Mammary epithelial cell (primary cell): ENCODE data around the gene MYBBP1A.

DNA sequence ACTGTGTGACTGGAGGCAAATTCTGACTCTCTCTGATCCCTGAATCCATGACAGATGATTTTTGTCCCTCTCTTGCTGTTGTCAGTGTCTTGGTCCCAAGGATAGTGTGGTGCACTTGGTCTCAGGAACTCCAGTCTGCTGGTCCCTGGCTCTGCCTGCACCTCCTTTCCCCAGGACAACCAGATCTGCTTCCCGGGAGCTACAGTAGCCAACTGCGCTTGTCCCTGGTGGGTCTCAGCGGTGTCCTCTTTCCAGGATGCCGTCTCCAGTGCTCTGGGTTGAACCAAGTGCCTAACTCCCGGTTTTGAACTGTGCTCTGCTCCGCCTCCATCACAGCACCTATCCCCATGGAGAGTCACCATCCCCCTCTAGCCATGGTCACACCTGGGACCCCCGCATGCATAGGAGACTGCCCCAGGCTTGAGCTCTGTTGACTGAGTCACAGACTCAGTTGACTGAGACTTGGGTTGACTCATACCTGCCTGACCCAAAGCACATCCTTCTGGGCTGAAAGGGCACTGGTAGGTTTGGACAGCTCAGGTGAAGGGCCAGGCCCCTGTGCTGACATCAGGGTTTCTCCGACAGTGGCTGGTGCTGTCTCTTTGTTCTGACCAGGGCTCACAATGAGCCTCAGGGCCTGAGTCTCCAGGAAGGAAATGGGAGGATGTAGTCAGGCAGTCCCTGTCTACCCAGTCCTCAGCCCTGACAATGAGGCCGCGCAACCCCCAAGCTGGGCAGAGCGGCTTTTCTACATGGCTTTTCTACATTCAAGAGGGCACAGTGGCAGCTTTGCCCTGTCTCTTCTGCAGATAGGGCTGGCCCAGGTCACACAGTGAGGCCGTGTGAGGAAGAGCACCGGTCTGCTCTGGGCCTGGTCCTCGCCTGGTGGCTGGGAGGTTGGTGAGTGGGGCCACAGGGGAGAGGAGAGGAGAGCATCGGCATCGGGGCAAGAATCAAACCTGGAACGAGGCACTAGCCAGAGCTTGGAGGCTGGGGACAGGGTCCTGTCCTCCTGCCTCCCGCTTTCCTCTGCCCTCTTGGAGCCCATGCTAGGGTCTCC, 6.5 kb downstream of the SPNS2 start:
- CAGE, long polyA plus RNA: no peak
- RRBS: 78% methylated on average over 1 of the region's 18 CpGs

- CAGE, long polyA plus RNA: no peak
- RRBS: 86% methylated on average over 2 of the region's 43 CpGs
Measured at GRCh38 chr17:4532909-4533939, 22.0 kb downstream of the MYBBP1A start.

- CAGE, long polyA plus RNA: no peak
- RRBS: 75% methylated on average over 4 of the region's 36 CpGs
Measured at GRCh38 chr17:4534066-4535094, 20.8 kb downstream of the MYBBP1A start.

- CAGE, long polyA plus RNA: no peak
- RRBS: no CpG with 5 or more reads among the region's 19 CpGs
Measured at GRCh38 chr17:4537490-4538275, 17.5 kb downstream of the MYBBP1A start.

DNA sequence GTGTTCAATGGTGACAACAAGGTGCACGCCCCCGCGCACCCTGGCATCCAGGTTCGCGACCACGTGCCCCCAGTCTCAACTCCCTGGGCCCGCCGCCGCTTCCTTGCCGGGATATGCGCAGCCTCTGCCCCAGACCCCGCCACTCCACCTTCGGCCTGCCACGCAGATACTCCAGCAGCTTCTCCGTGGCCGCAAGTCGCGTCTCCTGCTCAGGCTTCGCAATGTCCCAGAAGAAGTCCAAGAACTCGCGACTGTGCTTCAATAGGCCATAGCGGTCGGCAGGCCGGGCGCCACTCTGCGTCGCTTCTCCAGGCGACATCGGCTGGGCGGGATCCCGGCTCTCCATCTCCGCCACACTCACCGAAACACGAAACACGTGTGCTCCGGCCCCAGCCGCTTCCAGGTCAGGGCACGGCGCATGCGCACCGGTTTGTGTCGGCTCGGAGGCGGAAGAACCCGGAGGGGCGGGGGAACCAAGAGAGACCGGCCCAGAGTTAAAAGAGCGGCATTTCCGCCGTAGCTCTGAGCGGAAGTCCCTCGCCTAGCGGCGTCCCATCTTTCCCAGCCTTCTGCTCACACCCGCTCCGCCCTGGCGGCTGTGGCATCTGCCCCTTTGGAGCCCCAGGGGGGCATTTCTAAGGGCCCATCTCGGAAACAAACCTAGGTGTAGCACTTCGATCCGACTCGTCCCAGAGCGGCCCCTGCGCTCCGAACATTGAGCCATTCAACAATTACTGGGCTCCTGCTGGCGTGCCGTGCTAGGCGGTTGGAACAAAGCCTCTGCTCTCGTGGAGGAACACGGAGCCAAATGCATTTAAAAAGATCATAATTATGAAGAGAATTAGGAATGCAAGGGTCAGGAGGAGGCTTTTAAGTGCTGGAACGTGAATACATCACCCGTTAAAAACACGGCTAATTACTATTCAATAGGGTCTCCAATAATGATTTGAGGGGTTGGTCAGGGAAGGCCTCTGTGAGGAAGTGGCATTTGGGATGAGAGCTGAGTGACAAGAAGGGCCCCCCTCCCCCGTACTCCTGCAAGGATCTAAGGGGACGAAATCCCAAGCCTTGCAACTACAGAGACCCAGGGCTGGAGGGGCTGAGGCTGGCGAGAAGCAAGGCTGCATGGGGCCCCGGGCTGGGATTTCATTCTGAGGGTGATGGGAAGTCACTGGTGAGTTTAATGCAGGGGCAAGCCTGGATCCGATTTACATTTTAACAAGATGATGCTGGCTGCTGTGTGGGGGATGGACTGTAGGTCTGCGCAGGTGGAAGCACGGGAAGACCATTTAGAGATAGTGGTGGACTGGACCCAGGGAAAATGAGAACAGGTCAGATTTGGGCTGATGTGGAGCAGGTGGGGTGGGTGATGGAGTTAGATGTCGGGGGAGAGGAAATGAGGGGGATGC, at the start of gene MYBBP1A:
Gene MYBBP1A (minus strand): TSS at position 406 of the 1,409 bp plus-strand sequence.
- CAGE, long polyA plus RNA: no peak
- RRBS: 1% methylated on average over 17 of the region's 80 CpGs

- CAGE, long polyA plus RNA: no peak
- RRBS: no CpG with 5 or more reads among the region's 16 CpGs
Measured at GRCh38 chr17:4655786-4656176, 14.3 kb upstream of the ALOX15 start.

DNA sequence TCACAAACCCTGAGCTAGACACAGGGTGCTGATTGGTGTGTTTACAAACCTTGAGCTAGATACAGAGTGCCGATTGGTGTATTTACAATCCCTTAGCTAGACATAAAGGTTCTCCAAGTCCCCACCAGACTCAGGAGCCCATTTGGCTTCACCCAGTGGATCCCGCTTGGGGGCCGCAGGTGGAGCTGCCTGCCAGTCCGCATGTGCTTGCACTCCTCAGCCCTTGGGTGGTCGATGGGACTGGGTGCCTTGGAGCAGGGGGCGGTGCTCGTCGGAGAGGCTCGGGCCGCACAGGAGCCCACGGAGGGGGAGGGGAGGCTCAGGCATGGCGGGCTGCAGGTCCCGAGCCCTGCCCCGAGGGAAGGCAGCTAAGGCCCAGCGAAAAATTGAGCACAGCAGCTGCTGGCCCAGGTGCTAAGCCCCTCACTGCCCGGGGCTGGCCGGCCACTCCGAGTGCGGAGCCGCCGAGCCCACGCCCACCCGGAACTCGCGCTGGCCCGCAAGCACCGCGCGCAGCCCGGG, 1.5 kb upstream of the ARRB2 start:
- CAGE, long polyA plus RNA: no peak
- RRBS: no CpG with 5 or more reads among the region's 30 CpGs

GRCh38 chr17:4736159-4736966, 3.3 kb upstream of the ZMYND15 start:
- CAGE, long polyA plus RNA: no peak
- RRBS: no CpG with 5 or more reads among the region's 9 CpGs

DNA sequence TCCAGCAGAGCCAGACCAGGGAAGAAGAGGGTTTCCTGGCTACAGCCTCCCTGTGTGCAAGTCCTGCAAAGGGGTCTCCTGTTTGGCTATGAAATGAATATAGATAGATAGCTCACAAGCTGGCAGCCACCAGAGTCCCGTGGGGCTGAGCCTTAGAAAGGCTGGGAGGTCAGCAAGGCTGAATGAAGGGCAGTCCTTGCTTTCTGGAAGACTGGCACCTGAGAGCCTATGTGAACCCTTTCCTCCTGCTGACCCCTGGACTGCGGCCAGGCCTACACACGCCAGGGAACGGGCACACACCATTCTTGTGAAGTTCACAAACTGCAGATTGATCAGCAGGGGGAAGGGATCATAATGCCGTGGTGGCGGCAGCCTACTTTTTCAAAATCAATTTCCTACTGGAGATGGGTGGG, 1.0 kb upstream of the C17orf107 start:
- CAGE, long polyA plus RNA: no peak
- RRBS: no CpG with 5 or more reads among the region's 6 CpGs

DNA sequence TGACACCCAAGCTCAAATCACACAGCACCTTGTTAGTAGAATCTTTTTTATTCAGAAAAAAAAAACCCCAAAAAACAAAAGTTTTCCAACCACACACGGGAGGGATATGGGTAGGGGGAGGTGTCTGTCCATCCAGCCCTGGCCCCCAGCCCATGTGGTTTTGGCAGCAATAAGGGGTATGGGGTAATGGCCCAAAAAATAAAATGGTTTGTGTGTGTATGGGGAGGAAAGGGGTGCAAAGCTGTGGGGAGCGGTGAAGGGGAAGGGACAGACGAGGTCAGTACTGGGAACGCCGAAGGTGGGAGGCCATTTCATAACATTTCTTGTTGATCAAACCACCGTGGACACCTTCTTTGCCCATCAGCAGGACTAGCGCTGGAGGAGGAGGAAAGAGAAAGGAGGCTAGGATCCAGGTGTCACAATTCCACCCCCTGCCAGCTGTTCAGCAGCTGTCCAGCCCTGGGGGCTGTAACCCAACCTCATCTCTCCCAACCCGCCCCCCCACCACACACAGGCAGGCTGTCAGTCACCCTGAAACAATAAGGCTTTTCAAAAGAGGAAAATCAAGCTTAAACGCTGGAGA, 2.6 kb downstream of the PFN1 start:
- CAGE, long polyA plus RNA: no peak
- RRBS: no CpG with 5 or more reads among the region's 9 CpGs

DNA sequence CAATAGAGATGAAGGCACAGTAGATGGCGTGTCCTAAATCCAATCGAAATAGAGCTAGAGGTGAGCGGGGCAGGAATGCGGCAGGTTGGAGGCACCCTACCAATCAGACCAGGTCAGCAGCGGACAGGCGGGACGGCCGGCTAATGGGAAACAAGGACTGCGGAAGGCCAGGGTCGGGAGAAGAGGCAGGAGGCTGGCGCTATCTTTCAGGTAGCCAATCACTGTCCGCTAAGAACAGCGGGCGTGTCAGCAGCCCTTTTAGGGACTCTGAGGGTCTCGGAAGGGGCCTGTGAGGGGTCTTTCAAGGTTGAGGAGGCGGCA, 330 bp downstream of the SPAG7 start:
- CAGE, long polyA plus RNA: no peak
- RRBS: no CpG with 5 or more reads among the region's 16 CpGs

GRCh38 chr17:4968629-4968904, 950 bp upstream of the SPAG7 start:
- CAGE, long polyA plus RNA: no peak
- RRBS: no CpG with 5 or more reads among the region's 9 CpGs

GRCh38 chr17:4999969-5000896, 2.5 kb downstream of the KIF1C start:
- CAGE, long polyA plus RNA: no peak
- RRBS: no CpG with 5 or more reads among the region's 14 CpGs

GRCh38 chr17:5004344-5005231, 6.8 kb downstream of the KIF1C start:
- CAGE, long polyA plus RNA: no peak
- RRBS: no CpG with 5 or more reads among the region's 18 CpGs

GRCh38 chr17:5014631-5015087, 16.9 kb downstream of the KIF1C start:
- CAGE, long polyA plus RNA: no peak
- RRBS: no CpG with 5 or more reads among the region's 6 CpGs

- CAGE, long polyA plus RNA: no peak
- RRBS: 5% methylated on average over 20 of the region's 90 CpGs
Measured at GRCh38 chr17:5122551-5123435, 7.0 kb downstream of the USP6 start.

DNA sequence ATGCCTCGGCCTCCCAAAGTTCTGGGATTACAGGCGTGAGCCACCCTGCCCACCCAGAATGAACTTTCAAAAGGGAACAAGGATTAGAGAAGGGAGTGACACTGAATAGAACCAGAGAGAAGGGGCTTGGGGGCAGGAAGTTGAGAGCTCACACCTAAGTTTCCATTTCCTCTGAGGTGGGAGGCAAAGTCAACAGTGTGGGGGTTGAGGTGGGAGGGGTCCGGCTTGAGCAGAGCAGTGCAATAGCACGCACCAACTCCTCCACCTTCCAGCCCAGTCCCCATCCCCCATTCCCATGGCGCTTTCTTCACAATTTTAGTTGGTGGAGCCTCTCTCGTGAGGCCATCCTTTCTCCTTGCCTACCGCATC, 7.2 kb downstream of the SCIMP start:
- CAGE, long polyA plus RNA: no peak
- RRBS: no CpG with 5 or more reads among the region's 7 CpGs

DNA sequence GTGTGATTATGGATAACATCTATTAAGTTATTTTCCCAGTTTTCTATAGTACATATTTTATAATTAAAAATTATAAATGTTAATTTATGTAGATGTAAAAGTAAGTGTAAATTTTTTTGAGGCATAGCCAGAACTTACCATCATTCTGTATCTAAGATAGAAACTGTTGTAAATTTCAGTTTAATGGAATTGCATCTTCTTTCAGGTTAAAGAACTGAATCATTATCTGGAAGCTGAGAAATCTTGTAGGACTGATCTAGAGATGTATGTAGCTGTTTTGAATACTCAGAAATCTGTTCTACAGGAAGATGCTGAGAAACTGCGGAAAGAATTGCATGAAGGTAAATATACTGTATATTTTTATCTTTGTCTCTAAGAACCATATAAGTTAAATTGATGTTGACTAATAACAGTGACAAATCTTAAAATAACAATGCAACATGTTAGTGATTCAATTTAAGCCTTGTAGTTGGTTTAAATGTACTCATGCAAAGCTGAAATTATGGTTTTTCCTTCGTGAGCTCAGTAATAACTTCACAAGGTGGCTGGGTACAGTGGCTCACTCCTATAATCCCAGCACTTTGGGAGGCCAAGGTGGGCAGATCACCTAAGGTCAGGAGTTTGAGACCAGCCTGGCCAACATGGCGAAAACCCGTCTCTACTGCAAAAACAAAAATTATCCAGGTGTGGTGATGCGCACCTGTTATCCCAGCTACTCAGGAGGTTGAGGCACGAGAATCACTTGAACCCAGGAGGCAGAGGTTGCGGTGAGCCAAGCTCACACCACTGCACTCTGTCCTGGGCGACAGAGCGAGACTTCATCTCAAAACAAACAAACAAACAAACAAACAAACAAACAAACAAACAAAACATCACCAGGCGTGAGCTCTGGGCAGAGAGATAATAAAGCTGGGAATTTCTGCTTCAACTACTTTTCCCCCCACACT, 64.8 kb downstream of the RABEP1 start:
- CAGE, long polyA plus RNA: no peak
- RRBS: no CpG with 5 or more reads among the region's 10 CpGs

DNA sequence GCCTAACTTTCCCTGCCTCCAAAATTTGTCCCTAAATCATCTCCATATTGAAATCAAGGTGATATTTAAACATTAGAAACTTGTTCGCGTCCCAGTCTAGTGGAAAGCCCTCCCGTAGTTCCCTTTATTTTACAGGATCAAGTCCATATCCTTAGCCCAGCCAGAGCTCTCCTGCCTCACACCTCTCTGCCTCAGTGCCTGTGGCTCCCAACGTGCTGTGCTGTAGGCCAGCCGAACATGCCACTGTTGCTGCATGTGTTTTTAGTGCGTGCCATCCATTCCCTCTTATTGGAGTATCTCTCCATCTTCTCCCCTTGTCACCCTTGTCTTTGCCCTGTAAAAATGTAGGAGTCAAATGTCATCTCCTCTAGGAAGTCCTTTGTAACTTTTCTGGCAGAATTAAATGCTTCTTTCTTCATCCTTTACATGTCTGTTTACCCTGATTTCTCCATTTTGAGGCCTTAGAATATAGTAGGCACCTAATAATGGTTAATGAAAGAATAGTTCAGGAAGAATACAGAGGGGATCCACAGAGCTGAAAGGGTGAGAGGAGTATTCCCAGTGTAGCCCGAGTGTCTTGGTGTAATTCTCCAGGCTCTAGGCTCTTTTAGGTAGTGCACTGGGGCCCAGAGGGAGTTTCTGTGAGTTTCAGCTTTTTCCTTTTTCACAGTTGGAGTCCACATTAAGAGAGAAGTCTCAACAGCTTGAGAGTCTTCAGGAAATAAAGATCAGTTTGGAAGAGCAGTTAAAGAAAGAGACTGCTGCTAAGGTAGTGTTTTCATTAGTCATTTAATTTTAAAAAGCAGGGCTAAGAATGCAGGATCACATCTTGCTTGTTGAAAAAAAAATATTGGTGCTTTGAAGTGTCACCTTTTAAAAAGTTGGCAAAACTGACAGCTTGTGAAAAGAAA, 39.5 kb downstream of the NUP88 start:
- CAGE, long polyA plus RNA: no peak
- RRBS: no CpG with 5 or more reads among the region's 7 CpGs

DNA sequence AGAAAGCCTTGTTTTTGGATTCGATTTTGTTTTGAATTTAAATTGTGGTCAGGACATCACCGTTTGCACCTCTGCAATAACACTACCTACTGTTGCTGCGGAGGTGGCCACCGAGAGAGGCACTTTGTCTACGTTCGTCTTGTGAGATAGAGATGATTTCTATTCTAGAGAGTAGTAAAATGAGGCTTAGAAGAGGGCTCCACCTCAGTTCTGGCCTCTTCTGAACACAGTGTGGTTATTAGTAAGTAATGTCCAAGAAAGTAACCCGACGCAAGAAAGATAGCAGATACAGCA, 429 bp downstream of the RPAIN start:
- CAGE, long polyA plus RNA: no peak
- RRBS: no CpG with 5 or more reads among the region's 8 CpGs